Measurements from ENCODE around the gene KIF13A.

DNA sequence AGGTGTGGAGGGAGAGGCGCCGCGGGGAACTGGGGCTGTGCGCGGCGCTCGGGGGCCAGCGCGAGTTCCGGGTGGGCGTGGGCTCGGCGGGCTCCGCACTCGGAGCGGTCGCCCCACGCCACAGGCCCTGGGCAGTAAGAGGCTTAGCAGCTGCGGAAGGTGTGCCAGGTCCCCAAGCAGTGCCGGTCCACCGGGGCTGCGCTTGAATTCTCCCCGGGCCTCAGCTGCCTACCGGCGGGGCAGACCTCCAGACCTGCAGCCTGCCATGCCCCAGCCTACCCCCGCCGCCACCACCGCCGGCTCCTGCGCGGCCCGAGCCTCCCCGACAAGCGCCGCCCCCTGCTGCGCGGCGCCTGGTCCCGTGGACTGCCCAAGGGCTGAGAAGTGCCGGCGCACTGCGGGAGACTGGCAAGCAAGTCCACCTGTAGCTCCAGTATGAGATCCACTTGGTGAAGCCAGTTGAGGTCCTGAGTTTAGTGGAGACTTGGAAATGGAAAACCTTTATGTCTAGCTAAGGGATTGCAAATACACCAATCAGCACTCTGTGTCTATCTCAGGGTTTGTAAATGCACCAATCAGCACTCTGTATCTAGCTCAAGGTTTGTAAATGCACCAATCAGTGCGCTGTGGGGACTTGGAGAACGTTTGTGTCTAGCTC lies 22.2 kb upstream of the NUP153 start:
- RAMPAGE, long total RNA: no peak
- RRBS: 80% methylated on average over 8 of the region's 44 CpGs

DNA sequence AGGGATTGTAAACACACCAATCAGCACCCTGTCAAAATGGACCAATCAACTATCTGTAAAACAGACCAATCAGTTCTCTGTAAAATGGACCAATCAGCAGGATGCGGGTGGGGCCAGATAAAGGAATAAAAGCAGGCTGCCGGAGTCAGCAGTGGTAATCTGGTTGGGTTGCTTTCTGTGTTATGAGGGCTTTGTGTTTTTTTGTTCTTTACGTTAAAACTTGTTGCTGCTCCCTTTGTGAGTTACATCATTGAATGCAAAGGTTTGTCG lies 22.6 kb upstream of the NUP153 start:
- RAMPAGE, long total RNA: no peak
- RRBS: no CpG with 5 or more reads among the region's 4 CpGs

DNA sequence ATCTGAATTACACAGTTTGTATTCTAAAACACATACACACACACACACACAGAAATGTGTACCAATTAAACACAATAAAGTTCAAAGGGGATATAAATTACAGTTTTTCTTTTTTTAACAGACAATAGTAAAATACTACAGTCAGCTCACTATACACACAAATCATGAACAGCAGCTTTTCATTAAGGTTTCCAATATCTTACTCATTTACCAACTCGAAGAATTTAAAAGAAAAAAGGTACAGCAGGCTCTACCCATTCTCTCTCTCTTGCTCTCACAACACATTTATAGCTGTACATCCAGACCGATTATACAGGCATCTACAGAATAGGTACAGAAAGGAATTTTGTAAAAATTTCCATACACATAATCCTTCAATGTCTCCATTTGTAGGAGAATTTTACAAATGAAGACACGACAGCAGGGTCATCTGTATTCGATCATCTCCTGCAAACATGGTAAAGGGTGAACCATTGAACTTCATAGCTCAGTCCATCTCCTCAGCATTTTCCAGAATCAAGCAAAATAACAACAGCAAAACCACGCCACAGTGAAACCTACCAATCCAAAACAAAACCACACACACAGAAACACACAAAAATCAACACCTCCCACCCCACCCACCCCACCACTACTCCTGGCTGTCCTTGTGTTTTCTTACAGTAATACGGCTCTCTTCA lies 52.7 kb upstream of the NUP153 start:
- RAMPAGE, long total RNA: no peak
- RRBS: no CpG with 5 or more reads among the region's 6 CpGs

- RAMPAGE, long total RNA: no peak
- RRBS: no CpG with 5 or more reads among the region's 4 CpGs
Observed at GRCh38 chr6:17850083-17850496, 137.3 kb downstream of the KIF13A start.

GRCh38 chr6:17897664-17898126 lies 89.7 kb downstream of the KIF13A start:
- RAMPAGE, long total RNA: no peak
- RRBS: no CpG with 5 or more reads among the region's 1 CpG

- RAMPAGE, long total RNA: no peak
- RRBS: no CpG with 5 or more reads among the region's 5 CpGs
Observed at GRCh38 chr6:17972496-17973118, 14.8 kb downstream of the KIF13A start.

- RAMPAGE, long total RNA: no peak
- RRBS: 1% methylated on average over 52 of the region's 106 CpGs
Observed at GRCh38 chr6:17987375-17987996, at the start of gene KIF13A. TSS of gene KIF13A (minus strand) at chr6:17987635.

- RAMPAGE, long total RNA: no peak
- RRBS: 2% methylated on average over 17 of the region's 35 CpGs
Observed at GRCh38 chr6:17987997-17988500, 614 bp upstream of the KIF13A start.

- RAMPAGE, long total RNA: no peak
- RRBS: no CpG with 5 or more reads among the region's 7 CpGs
Observed at GRCh38 chr6:18051624-18052201, 64.3 kb upstream of the KIF13A start.

DNA sequence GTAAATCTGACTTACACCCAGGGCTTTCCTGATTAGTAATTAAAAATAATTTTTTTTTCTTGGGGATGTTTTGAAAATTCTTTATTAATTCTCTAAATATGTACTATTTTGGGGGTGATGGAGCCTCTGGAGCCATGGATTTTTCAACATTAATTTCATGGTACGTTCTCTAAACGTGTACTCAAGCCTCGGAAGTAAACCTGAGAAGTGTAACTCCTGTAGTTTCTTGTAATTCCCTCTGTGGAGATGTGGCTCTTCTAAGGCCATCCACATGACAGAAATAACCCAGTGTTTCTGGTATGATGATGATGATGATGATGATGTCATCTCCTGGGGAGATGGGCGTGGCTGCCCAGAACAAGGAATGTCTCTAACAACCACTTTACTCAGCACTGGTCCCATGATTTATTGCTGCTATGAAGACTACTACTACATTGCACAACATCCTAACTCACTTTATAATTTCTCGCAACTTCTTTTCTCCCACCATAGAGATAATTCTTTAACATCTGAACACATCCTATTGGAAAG lies 6.7 kb downstream of the TPMT start:
- RAMPAGE, long total RNA: no peak
- RRBS: no CpG with 5 or more reads among the region's 5 CpGs

DNA sequence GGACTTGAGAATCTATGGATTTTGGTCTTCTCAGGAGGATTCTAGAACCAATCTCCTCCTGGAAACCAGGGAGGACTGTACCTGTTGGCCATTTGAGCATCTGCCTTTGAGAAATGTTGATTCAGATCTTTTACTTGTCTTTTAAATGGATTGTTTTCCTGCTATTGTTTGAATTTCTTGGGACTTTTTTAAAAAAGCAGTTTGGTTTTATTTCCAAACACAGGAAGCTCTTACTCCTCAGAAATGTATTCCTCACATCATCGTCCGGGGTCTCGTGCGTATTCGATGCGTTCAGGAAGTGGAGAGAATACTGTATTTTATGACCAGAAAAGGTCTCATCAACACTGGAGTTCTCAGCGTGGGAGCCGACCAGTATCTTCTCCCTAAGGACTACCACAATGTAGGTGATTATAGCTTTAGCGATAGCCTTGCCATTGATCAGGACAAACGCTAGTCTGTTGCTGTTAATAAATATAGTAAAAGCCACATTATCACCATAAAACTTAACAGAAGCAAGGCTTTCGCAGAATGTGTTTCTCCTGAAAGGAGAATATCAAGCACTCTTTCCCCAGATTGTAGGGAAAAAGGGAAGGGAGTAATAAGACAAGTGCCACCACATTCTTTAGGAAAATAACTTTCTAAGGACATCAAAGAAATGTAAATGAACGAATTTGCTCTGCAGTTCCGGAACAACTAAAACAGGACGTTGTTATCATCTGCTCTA lies 41.8 kb downstream of the KDM1B start:
- RAMPAGE, long total RNA: no peak
- RRBS: no CpG with 5 or more reads among the region's 14 CpGs

DNA sequence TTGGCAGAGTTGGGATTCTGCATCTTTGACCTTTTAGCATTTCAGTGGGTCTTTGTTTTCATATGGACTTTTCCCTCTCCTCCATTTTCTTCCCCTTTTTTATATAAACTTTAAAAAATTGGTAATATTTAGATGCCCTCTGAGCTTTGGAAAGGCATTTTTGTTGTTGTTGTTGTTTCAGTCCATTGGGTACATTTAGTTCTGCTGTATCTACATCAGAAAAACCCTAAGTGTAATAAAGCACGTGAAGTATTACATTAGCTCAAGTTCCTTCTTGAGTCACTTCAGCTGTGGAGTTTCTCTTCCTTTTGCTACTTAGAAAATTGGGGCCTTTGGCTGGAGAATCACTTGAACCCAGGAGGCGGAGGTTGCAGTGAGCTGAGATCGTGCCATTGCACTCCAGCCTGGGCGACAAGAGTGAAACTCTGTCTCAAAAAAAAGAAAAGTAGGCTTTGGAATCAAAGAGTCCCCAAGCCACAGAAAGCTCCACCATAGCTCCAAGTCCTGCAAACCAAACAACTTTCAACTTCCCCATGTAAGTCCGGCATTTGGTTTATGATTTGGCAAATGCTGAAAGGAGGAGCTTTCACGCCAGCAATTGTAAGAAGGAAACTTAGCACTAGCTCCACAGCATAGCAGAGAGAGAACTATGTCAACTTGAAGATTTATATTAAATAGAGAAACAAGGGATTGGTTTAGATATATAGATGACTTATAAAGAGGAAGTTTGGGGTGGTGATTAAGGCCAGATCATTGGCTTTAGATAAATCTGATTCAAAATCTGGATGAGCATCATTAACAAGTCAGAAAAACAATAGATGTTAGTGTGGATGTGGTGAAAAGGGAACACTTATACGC lies 56.5 kb upstream of the RNF144B start:
- RAMPAGE, long total RNA: no peak
- RRBS: no CpG with 5 or more reads among the region's 7 CpGs

DNA sequence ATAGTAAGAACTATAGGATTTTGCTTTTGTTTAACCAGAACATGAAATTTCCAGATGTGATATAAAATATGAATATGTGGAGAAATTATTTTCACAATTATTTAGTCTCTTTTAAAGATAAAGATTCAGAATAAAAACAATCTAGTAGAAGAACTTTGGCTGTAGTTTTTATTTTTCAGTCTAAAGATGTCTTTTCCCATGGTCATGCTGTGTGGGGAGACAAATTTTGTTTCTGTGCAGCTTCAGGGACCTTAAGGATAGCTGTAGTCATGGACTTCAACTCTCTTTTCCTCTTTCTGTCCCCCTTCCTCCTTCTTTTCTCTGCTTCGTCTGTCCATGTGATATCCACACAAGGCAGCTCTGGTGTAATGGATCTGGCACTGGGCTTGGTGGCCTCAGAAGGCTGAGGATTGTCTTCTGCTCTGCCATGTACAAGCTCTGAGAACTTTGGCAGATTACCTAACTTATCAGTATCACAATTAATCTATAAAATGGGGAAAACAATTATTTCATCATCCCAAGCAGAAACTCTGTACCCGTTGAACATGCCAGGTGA lies 10.4 kb downstream of the RNF144B start:
- RAMPAGE, long total RNA: no peak
- RRBS: no CpG with 5 or more reads among the region's 2 CpGs

DNA sequence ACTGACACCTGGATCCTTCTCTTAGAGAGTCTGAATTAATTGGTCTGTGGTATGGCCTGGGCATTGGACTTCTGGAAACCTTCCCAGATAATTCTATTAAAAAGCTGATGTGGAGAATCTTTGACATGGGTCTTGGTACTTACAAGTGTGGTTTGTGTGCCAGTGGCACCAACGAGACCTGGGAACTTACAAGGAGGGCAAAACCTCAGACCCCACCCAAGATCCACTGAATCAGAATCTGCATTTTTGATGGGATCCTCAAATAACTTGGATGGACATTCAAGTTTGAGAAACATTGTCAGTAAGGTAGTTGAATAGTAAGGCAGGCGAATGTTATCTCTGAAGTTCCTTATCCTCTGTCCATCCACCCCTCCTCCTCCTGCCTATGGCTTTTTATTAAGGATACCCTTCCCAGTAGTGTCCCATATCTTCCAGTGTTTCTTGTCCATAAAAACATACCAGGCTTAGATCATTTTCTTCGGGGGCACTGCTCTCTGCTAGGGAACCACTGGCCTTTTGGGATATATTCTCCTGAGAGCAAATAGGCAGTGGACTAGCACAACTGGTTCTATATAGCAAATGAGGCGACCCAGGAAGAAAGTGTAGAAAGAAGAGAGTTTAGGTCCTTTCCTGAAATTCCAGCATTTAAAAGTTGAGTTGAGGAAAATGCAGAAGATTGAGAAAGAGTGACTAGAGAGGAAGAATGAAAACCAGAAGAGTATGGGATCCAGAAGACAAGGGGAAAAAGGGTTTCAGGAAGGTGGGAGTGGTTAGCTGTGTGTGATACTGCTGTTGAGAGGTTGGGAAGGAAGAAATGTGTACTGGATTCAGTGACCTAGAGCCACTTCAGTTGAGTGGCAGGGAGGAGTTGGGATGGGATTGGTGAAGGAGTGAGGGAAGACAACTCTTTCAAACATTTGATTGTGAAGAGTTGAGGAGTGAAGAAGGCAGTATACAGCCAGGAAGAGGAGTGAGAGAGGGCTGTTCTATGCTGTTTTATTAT lies 32.0 kb downstream of the RNF144B start:
- RAMPAGE, long total RNA: no peak
- RRBS: no CpG with 5 or more reads among the region's 4 CpGs

- RAMPAGE, long total RNA: no peak
- RRBS: no CpG with 5 or more reads among the region's 3 CpGs
Observed at GRCh38 chr6:18466906-18467601, 79.9 kb downstream of the RNF144B start.

- RAMPAGE, long total RNA: no peak
- RRBS: no CpG with 5 or more reads among the region's 3 CpGs
Observed at GRCh38 chr6:18477138-18478066, 90.3 kb downstream of the RNF144B start.

GRCh38 chr6:19806384-19806770 lies 30.8 kb upstream of the ID4 start:
- RAMPAGE, long total RNA: no peak
- RRBS: no CpG with 5 or more reads among the region's 7 CpGs

DNA sequence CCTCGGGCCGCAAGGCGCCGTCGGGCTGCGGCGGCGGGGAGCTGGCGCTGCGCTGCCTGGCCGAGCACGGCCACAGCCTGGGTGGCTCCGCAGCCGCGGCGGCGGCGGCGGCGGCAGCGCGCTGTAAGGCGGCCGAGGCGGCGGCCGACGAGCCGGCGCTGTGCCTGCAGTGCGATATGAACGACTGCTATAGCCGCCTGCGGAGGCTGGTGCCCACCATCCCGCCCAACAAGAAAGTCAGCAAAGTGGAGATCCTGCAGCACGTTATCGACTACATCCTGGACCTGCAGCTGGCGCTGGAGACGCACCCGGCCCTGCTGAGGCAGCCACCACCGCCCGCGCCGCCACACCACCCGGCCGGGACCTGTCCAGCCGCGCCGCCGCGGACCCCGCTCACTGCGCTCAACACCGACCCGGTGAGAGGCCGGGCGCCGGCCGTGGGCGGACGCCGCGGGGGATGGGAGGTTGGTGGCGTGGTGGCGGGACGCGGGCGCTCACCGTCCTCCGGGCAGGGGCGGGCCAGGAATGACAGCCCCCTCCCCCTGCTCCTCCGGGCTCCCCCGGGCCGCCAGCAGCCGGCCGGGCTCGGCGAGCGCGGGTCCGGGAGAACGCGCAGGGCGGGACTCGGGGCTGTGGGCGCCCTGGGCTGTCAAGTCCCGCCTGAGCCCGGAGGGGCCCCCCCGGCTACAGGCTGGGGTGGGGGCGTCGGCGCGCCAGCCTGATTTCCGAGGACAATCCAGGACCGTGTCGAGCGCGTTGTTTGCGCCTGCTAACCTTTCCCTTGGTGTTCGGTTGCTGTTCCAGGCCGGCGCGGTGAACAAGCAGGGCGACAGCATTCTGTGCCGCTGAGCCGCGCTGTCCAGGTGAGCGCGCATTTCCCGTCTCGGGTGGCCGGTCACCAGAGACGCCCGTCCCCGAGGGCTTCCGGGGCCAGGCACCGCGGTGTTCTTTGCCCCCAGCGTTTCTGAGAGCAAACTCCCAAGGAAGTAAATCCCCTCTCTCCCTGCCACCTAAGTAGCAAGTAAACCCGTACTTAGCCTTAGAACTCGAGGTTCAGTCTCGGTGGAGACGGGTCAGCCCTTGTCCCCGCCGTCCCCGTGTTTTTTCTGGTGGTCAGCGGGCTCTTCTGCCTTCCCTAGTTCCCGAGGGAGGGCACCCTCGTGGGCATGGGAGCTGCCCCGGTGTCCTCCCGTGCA lies 1.0 kb downstream of the ID4 start:
- RAMPAGE, long total RNA: no peak
- RRBS: 1% methylated on average over 50 of the region's 131 CpGs

GRCh38 chr6:19838976-19839726 lies 2.0 kb downstream of the ID4 start:
- RAMPAGE, long total RNA: no peak
- RRBS: 2% methylated on average over 10 of the region's 27 CpGs

- RAMPAGE, long total RNA: no peak
- RRBS: no CpG with 5 or more reads among the region's 8 CpGs
Observed at GRCh38 chr6:19853709-19854233, 16.6 kb downstream of the ID4 start.

All from epithelial cell of proximal tubule (primary cell).